ENCODE results near the gene CYBC1.

- PRO-cap = no peak
These were observed 2.4 kb downstream of the CD7 start for GRCh38 chr17:82314899-82315559.

- PRO-cap = no peak
These were observed 7.9 kb upstream of the TEX19 start for GRCh38 chr17:82351073-82351643.

DNA sequence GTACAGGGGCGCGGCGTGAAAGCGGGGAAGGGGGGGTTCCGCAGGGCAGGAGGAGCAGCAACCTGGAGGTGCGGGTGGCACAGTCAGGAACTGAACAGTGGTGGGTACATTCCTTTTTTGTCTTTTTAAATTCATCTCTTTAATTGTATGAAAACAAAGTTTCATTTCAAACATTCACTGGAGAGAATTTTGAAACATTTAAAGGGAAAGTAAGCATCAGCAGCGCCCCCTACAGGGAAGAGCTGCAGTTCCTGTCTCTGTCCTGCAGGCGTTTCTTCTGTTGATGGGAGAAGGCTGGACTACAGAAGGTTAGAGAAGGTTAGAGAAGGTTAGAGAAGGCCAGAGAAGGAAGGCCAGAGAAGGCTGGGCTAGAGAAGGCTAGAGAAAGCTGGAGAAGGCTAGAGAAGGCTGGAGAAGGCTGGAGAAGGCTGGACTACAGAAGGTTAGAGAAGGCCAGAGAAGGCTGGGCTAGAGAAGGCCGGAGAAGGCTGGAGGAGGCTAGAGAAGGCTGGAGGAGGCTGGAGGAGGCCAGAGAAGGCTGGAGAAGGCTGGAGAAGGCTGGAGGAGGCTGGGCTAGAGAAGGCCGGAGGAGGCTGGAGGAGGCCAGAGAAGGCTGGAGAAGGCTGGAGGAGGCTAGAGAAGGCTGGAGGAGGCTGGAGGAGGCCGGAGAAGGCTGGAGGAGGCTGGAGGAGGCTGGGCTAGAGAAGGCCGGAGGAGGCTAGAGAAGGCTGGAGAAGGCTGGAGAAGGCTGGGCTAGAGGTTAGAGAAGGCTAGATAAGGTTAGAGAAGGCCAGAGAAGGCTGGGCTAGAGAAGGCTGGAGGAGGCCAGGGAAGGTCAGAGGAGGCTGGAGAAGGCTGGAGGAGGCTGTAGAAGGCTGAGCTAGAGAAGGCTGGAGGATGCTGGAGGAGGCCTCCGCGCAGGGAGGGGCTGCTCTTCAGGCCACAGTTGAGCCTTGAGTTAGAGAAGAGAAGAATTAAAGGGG, 6.4 kb upstream of the OGFOD3 start:
- PRO-cap = no peak

- PRO-cap = no peak
These were observed 6.8 kb downstream of the CYBC1 start for GRCh38 chr17:82443849-82444143.

DNA sequence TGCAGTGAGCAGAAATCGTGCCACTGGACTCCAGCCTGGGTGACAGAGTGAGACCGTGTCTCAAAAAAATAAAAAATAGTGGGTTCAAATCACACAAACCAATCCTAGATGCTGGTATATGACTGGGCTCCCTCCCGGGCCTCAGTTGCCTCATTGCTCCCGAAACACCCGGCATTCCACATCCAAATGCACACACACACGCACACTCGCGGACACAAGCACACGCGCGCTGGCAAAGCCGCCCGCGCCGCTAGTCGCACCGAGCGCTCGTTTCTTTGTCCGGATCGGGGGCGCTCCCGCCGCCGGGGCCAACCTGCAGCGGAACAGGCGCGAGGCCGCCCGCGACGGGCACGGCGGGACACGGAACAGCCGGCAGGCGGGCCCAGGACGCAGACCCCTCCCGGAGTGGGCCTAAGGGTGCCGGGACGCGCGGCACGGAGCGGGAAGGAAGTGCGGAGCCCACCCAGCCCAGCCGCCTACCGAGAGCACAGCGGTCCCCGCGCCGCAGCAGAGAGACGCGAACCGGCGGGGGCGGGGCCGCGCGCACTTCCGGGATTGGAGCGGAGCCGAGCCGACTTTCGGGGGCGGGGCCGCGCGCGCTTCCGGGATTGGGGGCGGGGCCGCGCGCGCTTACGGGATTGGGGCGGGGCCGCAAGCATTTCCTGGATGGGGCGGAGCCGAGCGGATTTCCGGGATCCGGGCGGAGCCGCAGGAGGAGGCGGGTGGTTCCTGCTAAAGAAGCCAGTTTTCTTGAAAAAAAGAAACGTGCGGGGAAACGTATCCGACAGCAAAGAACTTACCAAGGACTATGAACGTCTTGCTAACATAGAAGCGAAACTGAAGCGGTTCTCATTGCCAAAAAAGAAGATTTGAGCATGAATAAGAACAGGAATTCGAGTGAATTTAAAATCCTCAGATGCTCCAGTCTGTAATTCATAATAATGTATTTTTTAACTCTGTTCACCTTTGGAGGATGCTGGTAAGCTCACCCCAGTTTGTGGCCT, at the start of gene CYBC1:
CYBC1 (minus strand) TSS at position 533 of the 1,004 bp plus-strand sequence.
- PRO-cap = bidirectional peak, plus-strand start at position 695 of the sequence, minus-strand start at position 481 of the sequence

GRCh38 chr17:82478743-82478990, 20.1 kb downstream of the NARF start:
- PRO-cap = no peak

DNA sequence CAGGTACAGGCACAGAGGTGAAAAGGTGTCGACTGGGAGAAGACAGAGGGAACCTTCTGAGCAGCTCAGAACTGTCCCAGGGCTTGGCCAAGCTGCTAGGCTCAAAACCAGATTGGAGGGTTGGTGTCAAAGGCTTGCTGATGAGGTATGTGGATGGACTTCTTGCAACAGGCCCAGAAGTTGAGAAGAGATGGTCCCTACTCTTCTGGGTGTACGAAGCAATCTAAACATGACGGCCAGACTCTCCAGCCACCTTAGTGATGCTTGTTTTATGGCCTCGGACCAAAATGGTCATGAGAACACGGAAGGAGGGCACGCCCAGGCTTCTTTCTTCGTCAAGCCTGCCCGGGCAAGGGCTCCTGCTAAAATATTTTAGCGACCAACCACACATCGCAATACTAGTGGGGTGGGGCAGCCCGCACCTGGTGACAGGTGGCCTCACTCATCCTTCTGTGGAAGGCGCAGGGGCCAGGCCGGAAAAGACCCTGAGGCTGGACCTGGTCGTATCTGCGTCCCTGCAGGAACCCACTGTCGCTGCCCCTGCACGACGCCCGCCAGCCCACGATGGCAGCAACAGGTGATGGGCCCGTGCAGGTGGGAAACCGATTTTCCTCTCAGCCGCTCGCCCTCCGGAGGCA, 23.1 kb upstream of the FOXK2 start:
- PRO-cap = no peak

DNA sequence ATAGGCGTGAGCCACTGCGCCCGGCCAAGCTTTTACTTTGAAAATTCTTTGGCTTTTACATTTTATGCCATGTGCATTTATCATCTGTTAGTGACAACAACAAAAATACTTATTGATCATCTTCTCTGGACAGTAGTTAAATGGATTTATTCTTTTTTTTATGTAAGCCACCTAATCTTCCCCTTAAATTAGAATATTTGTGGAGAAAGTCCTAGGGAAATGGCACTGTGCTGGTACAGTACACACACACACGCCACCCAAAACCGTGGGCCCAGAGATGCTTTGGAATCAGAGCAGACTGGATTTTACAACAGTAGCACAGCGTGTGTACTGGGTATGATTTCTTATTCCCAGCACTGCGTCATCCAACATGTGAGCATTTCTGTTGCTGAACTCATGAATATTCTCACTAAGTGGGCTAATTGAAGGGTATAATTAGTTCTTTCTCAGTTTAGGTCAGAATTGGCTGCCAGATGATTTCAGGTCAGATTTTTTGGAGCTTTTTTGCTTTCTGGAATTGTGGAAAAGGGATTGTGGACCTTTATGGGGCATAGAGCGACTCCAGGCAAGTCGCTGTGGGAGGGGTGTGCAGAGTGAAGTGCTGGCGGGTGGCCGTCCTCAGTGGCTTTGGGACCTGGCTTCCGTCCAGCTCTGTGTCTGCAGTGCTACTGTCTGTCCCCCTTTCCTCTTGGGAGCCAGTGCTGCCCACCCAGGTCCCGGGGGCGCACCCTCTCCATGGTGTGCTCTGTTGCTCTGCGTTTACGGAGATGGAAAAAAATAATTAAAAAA, 24.8 kb downstream of the FOXK2 start:
- PRO-cap = no peak

- PRO-cap = no peak
These were observed 25.5 kb downstream of the FOXK2 start for GRCh38 chr17:82544976-82545460.

DNA sequence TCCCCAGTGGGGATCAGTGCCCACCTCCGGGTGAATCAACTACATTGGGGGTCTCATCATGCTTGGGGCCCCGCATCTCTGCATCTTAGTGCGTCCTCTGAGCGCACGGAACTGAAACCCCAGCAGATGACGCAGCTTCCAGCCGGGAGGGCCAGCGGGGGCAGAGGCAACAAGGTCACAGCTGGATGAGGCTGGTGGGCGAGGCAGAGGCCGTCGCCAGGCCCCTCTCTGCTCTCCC, 4.4 kb upstream of the RAB40B start:
- PRO-cap = no peak

GRCh38 chr17:82765207-82765765, 13.4 kb downstream of the TBCD start:
- PRO-cap = no peak

DNA sequence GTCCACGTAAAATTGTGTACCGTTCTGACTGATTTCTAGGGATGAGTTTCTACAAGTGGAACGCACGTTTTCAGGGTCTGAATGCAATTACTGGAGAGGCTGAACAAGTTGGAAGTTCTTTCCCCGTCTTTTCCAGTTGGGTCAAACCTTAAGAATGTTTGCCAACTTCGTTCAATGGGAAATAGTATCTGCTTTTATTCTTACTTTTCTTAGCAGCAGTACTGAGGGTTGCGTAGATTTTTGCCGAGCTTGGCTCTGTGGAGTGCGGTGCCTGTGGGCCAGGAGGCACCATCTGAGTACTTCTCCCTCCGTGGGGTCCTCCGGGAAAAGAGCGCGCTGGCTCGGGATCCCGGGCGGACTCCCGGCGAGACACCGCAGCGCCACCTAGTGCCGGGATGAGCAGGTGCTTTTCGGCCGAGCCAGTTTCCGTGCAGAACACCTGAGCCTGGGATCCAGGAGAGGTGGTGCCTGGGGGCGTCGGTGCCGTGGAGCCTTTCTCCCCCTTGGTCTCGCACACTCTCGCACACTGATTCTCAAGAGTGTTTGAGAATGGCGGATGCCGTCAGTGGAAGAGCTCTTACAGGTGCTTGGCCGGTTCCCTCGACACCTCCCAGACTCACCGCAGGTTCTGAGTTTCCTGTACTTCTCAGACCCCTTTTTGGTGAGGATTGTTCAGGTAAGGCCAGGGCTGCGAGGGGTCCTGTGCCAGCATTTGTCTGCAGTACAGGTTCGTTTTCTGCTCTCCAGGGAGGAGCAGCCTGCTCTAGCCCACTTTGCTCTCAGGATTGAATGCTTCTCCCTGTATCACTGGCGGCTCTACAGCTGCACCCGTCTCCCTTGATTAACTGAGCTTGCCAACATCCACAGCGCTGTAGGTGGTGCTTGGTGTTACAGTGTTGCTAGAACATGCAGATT, 23.2 kb downstream of the TBCD start:
- PRO-cap = no peak

GRCh38 chr17:82789326-82789676, 37.4 kb downstream of the TBCD start:
- PRO-cap = no peak

DNA sequence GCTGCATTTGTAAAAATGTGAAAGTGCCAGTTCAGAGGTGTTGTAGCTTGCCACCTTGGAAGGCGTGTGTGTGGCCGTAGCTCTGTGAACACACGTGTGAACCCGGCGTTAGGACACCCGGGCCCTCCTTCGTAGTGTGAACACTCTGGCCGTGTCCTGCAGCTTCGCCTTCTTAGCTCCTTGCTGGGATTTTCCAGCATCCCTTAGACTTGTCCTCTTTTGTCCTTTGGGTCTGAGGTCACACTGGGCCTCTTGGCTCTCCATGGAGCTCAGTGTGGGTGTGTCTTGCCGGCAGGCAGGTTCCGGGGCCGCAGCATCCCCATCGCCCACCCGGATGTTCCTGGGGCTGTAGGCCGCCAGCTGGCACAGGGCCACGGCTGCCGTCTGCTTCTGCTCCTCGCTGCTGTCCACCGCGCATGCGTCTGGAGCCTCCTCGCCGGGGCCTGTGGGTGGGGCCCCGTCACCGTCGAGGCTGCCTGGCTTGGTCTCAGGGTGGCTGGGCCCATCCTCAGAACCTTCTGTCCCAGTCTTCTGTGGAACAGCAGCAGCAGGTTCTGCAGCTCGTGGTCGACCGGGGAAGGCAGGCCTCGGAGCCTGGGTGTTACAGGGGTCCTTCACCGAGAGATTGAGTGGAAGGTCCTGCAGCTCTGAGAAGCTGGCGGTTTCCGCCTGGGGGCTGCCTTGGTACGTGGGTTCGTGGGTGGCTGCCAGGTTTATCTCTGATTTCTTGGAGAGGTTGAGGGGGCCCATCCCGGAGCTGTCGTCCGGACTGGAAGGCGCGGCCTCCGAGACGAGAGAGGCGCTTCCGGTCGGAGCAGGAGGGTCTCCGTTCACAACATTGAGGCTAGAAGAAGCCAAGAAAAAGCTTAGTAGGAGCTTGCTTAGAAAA, 9.5 kb downstream of the ZNF750 start:
- PRO-cap = no peak

DNA sequence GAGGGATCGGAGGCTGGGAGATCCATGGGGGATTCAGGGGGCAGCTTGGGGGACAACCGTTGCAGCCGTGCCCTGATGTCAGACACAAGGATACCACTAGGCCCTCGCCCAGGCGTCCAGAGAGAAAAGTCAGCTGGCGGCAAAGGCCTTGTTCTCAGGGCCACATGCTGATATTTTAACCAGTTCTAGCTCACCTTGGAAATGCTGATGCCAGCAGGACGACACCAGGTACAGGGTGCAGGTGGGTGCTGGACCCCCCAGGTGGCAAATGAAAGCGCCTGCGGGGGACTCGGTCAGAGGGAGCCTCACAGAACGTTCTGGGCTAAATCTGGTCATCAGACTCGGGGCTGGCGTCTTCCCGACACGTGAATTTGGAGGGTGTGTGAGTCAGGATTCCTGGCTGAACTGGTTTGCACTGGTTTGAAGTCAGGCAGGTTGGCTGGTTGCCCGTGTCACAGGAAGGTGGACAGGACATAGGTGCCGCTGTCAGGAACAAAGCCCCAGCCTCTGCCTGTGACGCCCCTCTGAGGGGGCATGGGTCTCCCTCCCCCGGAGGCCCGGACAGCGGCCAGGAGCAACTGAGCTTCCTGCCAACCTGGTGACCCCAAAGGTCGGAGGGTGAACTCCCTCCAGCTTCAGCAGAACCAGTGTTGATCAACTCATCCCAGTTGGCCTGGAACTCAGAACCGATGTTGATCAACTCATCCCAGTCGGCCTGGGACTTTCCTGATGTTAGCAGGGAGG, 13.1 kb upstream of the B3GNTL1 start:
- PRO-cap = no peak

DNA sequence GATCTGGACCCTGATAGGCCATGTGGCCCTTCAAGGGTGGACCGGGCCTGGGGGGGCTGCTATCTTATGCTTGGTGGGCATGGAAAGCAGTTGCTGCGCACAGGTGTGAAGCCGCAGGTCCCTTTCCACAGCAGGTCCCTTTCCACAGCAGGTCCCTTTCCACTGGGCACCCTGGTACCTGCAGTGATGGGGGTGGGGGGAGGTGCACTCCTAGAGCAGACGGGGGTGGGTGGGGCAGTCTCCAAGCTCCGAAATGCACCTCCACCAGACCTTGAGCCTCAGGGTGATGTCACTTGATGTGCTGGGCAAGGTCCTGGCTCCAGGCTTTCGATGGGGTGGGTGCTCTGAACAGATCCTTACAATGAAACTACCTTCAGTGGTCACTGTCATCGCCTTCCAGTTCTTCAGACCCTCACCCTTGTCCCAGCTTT, 1.6 kb upstream of the METRNL start:
- PRO-cap = no peak

DNA sequence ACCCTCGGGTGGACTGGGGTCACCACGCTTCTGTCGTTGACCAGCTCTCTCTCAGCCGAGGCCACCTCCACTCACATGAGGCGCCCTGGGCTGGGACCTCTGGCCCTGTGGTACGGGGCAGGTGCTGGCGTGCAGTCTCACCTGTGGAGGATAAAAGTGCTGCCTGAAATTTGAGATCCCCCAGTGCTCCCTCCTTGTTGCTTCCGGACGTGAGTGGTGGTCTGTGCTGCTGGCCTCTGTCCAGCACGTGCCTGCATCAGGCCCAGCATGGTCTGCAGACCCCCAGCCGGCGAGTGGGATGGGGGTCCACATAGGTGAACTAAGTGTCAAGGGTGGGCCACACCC, 11.2 kb downstream of the METRNL start:
- PRO-cap = no peak

DNA sequence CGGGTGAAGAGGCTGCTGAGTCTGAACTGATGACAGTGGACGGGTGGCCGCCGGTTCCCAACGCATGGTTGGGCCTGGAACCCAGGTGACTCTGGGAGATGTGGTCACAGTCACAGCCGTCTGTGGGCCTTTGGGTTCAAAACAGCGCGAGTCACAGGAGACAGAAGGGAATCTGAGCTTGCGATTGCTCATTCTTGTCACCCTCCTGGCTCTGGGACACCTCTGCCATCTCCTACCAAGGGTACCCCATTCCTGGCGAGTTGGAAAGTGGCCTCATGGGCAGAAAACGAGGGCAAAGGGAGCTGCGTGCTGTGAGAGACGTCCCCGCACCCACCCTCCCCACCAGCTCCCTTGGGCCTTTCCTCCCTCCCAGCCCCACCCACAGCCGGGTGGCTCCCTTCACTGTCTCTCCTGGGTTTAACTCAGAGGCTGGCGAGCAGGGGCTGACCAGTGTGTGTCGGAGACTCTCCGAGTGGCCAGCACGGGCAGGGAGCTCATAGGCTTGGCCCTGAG, 26.0 kb downstream of the METRNL start:
- PRO-cap = no peak

DNA sequence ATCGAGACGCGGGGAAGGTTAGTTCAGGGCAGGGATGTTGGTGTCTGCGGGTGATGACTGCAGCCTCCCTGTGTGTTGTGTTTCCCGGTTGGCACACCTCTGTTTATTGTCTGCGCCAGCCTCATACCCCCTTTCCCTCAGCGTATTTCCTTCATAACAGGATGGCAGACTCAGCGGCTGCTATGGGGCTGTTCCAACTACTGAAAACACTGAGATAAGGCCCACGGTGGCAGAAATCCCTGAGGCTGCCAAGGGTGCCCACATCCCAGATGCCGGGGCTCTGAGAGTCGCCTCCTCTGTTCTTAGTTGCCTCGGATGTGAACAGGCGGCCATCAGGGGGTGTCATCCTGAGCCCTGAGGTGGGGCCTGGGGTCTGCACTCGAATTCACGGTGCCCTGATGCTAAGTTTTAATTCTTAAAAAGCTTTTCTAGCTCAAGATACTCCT, 104.8 kb downstream of the METRNL start:
- PRO-cap = no peak